Metanephros (tissue), 2 donors: ENCODE measurements around the gene BHLHA9.

DNA sequence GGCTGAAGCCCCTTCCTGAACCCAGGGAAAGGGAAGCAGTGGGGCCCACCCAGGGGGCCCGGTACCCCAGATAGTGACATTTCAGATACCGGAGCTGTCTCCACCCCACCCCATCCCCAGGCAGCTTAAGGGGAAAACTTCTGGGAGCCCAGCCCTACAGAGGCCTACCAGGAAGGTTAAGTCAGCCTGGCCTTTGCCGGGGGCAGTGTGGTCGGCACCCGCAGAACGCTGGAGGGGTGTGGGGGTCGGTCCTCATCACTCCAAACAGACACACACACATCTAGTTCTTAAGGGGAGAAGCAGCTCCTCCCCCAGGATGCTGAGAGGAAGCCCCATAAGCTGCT, 1.1 kb upstream of the ABR start:
- RAMPAGE, long total RNA, result no peak

DNA sequence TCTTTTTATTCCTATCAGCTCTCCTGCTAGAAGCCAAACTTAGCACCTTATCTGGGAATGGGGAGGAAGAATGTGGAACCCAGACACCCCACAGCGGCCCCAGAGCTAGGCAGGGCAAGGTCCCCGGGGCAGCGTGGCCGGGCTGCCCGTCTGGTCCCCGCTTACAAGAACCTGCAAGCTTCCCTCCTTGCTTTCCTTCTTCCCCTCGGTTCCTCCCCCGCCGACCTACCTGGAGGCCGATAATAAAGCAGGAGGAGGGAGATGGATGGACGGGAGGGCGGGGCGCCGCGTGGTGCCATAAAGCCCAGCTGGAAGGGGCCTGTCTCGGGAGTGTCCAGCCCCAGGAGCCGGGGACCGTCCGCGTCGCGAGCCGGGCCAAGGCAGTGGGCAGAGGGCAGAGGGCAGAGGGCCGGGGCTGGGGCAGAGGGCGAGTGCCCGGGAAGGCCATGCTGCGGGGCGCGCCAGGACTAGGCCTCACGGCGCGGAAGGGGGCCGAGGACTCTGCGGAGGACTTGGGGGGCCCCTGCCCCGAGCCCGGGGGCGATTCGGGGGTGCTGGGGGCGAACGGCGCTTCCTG, at the start of gene BHLHA9:
TSS of gene BHLHA9 (plus strand) at position 327 of the 577 bp plus-strand sequence.
- RAMPAGE, long total RNA, result no peak

DNA sequence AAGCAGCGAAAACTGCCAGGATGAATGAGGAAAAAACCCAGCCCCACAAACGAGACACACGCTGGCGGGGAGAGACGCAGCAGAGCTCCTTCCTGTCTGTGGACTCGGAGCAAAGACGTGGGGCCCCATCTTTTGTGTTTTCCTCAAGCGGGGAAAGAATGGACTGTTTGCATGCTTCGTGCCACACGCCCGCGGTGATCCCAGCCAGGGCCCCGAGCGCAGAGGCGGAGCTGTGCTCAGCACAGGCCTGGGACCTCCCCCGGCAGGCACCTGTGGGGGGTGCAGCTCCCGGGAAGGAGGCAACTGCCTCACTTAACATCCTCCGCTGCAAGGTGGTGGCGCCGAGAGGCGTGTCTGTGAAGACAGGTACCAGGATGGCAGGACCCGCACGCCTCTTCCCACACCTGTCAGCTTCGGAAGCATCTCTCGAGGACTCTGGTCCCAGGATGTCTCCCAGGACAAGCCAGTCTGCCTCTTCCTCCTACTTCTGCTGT, 19.2 kb downstream of the TRARG1 start:
- RAMPAGE, long total RNA, result no peak

GRCh38 chr17:1344442-1345190, 55.4 kb downstream of the YWHAE start:
- RAMPAGE, long total RNA, result no peak

DNA sequence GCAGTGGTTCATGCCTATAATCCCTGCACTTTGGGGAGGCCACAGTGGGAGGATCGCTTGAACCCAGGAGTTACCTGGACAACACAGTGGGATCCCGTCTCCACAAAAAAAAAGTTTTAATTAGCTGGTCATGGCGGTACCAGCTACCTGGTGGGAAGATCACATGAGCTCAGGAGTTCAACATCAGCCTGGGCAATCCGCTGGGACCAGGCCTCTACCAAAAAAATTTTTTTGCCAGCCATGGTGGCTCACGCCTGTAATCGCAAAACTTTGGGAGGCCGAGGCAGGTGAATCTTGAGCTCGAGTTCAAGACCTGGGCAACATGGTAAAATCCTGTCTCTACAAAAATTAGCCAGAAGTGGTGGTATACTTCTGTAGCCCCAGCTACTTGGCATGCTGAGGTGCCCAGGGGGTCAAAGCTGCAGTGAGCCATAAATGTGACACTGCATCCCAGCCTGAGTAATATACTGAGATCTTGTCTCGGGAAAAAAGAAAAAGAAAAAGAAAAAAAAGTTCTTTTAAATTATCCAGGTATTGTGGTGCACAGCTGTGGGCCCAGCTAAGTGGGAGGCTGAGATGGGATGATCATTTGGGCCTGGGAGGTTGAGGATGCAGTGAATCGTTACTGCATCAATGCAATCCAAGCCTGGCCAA, 8.2 kb downstream of the YWHAE start:
- RAMPAGE, long total RNA, result no peak

DNA sequence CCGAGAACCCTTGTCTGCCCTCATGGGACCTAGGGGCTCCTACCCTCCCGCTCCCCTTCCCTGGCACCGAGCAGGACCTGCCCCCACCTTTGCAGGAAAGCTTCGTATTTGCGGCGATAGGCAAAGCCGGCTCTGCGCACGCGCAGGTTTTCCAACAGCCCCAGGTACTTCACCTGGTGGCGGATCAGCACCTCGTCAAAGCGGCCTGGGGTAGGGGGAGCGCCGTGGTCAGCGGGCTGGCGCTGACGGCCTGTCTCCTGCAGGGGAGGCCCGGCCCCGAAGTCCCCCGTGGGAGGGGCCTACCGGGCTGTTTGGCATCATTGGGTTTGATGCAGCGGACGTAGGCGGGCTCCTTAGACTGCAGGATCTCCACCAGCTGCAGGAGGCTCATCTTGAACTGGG, 15.8 kb upstream of the CRK start:
- RAMPAGE, long total RNA, result no peak

- RAMPAGE, long total RNA, result no peak
Measured at GRCh38 chr17:1501344-1501782, 8.9 kb upstream of the MYO1C start.

DNA sequence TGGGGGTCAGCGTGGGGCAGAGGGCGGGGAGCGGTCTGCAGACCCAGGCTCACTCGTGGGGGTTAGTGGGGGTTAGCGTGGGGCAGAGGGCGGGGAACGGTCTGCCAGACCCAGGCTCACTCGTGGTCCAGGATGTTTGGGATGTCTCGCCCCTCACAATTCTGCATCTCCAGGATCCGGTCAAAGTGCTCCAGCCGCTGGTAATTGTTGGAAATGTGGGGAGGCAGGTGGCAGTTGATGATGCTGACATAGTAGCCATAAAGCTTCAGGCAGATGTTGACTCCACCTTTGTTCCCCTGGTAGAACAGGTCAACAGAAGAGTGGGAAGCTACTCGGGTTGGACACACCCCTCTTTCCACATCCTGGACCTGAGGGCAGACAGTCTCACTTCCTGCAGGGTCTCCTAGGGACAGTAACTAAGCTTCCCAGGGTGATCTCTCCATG, 7.3 kb downstream of the INPP5K start:
- RAMPAGE, long total RNA, result no peak

DNA sequence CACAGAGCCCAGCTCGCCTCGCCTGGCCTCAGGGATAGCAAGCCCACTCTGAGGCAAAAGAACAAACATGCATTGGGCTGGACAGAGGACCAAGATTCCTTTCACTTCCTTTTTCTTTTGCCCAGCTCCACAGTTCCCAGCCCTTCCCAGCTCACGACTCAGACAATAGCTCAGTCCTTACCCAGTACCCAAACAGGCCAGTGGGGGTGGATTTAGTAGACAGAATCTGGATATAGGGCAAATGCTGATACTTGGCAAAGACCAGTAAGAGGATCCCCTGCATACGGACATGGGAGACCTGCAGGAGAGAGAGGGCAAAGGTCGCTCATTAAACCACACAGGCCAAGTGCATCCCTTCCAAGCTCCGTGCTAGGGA, 6.9 kb downstream of the INPP5K start:
- RAMPAGE, long total RNA, result no peak

DNA sequence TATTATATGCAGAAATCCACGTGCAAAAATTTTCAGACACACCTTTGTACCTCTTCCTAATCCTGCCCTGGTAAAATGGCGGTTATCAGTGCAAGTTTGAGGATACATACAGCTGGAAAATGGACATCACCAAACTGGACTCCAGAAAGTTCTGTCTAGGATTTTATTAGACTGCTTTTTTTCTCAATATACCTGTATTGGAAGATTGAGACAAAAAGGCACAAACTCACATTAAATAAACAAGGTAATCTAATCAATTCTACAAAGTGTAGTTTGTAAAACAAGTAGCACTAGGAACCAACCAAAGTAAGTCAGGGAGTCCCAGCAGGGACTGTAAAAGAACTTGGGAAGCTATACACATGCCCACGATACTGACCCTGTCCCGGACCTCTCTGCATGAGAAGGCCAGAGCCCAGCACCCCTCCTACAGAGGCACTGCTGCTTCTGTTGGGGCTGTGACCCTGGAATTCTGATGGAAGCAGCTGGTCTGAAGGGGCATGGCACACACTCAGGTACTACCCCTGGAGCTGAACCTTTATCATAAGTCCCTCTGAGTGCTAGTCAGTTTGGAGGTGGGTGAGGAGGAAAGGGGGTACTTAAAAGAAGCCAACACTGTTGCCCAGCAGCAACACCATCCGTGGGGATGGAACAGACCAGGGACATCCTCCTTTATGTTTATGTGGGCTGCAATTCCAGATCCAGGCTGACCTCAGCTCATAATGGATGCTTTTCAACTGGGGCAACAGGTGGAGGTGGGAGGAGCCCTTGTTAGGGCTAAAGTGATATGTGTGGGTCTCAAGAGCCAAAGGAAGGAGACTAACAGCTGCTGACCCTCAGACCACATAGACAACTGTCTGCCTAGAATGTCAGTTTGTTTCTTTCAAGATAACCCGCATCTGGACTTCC, 1.7 kb upstream of the INPP5K start:
- RAMPAGE, long total RNA, result no peak

GRCh38 chr17:1560967-1561590, 1.5 kb downstream of the PITPNA start:
- RAMPAGE, long total RNA, result no peak

DNA sequence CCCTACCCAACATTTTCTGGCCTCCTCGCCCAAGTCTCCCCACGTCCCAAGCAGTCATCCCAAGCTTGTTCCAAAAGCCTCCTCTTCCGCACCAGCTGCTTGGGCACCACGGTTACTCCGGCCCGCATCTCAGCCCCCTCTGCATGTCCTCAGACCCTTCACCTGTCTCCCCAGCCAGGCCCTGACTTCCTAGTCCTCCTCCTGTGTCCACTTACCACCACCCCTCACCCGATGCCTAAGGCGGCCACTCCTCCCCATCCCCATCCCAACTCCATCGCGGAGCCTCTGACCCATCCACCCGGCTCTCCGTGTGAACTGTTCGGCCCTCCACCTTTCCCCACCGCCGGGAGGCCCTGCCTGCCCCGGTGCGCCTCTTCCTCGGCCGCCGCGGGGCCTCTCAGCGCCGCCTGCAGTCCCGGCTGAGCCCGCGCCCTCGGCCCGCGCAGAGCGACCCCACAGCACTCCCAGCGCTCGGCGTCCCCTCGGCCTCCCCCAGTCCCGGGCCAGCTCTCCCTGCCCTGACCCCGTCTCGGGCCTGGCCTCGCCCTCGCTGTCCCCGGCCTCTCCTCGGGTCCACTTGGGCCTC, 908 bp downstream of the PITPNA start:
- RAMPAGE, long total RNA, result no peak

DNA sequence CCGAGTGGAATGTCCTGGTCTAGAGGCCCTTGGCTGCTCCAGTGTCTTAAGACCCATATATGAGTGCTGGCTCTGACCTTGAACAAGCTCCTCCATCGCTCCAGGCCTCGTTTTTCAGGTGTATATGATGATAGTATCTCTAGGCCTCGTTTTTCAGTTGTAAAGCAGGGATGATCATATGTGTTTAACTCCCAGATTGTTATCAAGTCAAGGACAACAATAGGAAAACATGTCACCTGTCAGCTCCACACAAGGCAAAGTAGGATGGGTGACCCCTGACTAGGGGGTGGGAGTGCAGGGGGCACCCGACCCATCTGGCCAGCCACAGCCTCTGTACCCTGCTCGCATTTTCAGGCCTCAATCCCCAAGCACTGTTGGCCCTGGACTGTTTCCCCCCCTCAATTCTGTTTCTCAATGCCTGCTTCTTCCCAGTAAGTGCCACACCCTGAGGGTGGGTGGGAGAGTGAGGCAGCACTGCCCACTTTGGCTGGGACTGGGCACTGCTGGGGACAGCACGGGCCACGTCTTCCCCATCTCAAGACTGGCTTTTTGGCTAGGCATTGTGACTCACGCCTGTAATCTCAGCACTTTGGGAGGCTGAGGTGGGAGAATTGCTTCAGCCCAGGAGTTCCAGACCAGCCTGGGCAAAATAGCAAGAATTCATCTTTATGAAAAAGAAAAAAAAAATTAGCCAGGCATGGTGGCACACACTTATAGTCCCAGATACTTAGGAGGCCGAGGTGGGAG, 9.9 kb upstream of the PITPNA start:
- RAMPAGE, long total RNA, result no peak

- RAMPAGE, long total RNA, result no peak
Measured at GRCh38 chr17:1640096-1641129, 5.1 kb downstream of the SCARF1 start.

- RAMPAGE, long total RNA, result no peak
Measured at GRCh38 chr17:1643806-1644826, 1.4 kb downstream of the SCARF1 start.

DNA sequence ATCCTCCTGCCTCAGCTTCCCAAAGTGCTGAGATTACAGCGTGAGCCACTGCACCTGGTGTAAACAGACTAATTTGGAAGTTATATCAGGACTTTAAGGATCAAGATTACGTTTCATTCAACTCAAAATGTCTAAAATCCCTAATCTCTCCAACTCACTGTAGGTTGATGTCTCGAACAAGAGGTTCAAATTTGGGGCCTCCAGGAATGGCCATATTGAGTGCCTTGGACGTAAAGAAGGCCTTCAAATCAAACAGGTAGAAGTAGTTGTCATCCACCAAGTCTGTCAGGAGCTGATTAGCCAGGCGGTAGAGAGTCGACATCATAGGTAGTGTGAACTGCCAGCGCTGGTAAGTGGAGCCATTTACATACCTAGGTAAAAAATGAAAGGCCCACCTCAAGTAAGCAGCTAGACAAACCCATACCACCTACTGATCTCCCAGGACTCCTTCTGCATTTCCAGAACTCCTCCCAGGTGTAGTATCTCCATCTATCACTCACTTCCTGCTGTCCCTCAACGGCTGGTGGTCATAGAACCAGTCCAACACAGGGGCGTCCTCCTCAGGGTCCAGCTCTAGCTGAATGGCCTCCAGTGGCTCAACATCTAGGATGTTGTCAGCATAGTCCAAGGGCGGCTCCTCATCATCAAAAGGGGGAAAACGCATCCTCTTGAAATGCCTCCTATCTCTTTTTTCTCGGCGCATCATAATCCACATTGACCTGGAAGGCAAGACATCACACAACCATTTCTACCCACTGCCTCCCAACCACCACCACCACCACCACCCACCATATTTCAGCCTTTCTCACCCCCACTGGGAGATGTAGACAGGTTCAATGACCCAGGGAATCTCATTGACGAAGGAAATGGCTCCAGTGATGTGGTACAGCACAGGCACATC, 3.1 kb downstream of the PRPF8 start:
- RAMPAGE, long total RNA, result no peak

- RAMPAGE, long total RNA, result no peak
Measured at GRCh38 chr17:1704462-1704840, 5.7 kb downstream of the TLCD2 start.

DNA sequence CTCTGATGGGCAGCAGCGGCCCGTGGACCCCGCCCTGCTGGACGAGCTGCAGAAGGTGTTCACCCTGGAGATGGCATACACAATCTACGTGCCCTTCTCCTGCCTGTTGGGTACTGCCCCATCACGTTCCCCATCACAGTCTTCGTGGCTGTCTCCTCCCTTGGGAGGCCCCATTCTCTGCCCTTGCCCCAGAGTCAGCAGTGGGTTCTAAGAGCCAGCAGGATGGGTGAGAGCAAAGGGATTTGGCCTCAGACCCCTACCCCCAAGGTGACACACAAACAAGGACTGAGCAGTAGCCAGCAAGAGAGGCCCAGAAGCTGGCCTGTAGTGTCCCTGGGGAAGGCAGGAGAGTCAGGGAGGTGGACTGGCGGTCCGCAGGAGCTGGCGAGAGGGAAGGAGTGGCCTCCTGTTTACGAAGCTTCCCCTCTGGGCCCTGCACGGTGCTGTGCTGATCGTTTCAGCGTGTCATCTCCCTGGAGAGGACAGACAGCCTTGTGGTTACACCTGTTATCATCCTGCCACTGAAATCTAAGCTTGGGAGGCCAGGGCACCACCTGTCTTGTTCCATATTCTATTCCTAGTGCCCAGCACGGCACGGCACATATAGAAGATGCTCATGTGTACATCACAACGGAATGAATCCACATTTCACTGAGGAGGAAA, 8.3 kb downstream of the WDR81 start:
- RAMPAGE, long total RNA, result no peak

DNA sequence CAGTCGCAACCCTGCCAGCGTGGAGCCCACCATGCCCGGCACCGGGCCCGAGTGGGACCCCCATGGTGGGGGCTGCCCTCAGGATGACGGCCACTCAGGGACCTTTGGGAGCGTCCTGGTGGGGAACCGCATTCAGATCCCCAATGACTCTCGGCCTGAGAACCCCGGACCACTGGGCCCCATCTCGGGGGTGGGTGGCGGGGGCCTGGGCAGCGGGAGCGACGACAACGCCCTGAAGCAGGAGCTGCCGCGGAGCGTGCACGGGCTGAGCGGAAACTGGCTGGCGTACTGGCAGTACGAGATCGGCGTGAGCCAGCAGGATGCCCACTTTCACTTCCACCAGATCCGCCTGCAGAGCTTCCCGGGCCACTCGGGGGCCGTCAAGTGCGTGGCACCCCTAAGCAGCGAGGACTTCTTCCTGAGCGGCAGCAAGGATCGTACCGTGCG, 9.0 kb upstream of the SERPINF2 start:
- RAMPAGE, long total RNA, result no peak

DNA sequence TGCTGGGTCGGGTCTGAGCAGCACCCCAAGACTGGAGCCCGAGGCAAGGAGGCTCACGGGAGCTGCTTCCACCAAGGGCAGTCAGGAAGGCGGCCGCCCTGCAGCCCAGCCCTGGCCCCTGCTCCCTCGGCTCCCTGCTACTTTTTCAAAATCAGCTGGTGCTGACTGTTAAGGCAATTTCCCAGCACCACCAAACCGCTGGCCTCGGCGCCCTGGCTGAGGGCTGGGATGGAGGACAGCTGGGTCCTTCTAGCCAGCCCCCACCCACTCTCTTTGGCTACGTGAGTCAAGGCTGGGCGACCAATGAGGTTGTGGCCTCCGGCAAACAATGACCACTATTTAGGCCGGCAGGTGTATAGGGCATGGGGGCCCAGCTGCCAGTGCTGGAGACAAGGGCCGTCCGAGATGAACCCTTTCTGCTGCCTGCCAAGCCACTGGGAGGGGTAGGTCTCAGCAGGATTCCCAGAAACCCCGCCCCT, 620 bp downstream of the SERPINF1 start:
- RAMPAGE, long total RNA, result no peak